Measurements from ENCODE around the gene RBM47.

DNA sequence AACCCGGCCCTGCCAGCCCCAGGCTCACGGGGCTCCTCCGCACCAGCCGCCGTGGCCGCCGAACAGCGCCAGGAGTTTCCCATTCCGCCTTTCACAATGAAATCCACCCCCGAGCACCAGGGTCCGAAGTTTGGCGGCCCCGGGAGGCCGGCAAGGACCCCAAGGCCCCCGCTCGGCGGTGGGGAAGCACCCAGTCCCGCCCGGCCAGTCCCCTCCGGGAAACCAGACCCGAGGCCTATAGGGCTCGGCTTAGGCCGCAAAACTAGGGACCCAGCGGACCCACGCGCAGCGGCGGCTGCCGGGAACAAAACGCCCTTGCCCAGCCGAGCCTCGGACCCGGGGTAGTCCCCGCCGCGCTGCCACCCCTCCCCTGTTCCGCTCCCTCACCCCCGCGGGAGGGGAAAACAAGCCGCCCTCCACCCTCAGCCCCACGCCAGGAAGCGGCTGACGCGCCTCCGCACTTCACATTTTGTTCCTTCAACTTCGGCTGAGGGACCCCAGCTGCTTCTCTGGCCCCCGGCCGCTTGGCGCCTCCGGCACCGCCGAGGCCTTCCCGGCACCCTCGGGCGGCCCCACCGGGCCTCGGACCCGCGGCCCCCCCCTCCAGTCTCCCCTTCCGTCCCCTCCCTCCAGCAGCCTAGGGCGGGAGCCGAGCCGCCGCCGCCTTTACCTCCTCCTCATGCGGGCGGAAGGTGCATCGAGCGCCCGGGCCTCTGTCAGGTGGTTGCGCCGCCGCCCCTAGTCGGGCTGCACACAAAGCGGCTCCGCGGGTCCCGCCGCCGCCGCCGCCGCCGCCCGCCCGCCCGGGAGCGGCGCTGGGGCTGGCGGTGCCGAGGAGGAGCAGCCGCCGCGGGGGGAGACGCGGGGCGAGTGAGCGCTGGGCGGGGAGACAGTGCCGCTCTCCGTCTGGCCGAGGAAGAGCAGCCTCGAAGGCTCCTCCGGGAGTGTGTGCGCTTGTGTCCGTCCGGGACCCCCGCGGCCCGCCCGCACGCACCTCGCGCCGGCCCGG lies 620 bp downstream of the PDS5A start:
- PRO-cap = unidirectional peak, minus-strand start at position 297 of the sequence; bidirectional peak, plus-strand start at position 889 of the sequence, minus-strand start outside the sequence

DNA sequence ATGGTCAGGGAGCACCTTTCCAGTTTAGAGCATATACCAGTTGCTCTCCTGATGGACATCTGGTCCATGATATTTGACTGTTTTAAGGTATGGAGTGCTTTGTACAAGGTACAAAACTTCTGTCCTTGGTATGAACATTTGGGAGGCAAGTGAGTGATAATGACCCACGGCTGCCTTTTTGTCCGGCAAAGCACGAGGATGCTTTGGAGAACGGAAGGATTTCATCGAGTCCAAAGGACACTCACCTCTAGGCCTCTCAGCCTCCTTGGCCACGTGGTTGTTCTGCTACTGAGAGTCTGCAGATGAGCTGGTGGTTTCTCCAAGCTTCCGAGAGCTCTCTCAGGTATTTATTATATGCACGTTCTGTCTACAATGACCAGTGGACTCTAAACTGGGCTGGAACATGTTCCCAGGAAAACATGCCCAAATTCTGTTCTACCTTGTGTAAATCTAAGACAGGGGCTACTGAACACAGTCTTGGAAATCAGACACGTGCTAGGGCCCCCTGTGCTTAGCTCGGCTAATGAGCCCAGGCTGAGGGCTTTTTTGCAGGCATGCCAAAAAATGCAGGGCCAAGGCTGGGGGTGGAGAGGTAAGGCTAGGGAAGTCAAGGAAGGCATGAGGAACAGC lies 21.2 kb downstream of the RHOH start:
- PRO-cap = no peak

DNA sequence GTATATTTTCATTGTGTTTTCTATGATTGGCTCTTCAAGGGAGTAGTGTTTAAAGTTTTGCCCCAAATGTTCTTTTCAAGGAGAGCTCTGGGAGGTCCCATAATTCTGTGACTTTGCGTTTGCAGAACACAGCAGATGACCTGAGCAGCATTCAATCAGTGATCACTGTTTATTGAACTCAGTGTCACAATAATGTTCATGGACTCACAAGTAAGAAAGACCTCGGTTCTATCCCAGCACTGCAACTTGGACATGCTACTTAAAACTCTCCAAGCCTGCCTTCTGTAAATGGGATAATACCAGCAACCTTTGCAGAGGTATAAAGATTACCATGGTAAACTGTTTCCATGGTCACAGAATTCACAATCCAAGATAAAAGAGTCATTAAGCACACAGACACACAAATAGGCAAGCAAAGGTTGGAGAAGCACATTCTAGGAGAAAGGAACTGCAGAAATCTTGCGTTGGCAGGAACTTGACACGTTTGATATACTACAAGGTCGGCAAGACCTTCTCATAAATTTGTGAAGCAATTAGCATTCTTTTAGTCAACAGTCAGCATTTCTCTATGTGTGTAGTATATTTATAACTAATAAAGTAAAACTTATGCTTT lies 12.4 kb upstream of the CHRNA9 start:
- PRO-cap = no peak

- PRO-cap = no peak
These were observed 28.4 kb downstream of the CHRNA9 start for GRCh38 chr4:40363449-40363944.

- PRO-cap = no peak
These were observed 60.6 kb downstream of the CHRNA9 start for GRCh38 chr4:40395652-40396302.

- PRO-cap = no peak
These were observed 87.8 kb downstream of the CHRNA9 start for GRCh38 chr4:40422939-40423365.

DNA sequence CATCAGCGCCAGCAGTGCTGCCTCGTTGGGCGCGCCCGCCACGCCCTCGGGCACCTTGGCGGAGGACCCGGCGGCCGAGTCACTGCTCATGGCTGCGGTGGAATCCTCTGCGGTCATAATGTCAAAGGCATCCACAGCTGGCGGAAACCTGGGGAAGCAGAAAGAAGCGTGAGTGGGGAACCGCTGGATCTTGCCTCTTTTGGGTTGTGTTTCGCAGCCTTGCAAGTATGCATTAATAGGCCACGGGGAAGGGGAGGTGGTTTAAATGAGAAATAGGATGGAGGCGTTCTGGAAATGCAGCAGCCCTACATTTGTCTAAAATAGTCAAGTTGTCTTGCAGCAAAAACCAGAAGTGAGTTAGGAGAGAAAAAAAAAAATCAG lies 103.6 kb downstream of the CHRNA9 start:
- PRO-cap = no peak

DNA sequence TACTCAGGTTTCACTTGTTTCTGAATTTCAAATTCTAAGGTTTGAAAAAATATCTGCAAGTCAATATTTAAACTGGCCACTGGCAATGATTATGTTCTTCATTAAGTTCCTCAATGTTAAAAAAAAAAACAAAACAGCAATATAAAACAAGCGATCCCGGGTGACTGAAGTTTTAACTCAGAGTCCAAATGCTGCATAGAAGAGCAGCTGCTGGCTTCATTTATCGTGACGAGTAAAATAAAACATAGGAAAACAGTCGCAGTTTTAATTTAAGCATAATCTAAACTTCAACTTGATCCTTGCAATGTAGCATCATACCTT lies 128.8 kb downstream of the RBM47 start:
- PRO-cap = no peak

DNA sequence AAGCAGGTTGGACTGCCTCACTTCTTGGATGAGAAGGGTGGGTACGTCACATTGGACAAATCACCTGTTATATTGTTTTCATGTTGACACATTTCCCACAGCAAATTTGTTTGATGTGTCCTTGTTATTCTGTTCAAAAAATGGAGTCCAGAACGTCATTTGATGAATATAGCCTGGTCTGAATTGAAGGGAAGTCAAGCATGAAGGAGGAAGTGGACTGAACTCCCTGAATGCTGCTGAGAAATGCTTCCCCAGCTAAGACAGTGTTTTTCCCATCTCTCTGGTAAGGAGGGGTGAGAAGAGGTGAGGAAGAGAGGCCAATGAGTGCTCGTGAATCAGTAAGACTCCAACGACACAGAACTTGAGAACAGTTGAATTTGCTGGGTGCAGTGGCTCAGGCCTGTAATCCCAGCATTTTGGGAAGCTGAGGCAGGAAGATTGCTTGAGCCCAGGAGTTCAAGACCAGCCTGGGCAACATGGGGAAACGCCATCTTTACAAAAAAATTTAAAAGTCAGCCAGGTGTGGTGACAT lies 127.4 kb downstream of the RBM47 start:
- PRO-cap = no peak

GRCh38 chr4:40516798-40517160 lies 112.9 kb downstream of the RBM47 start:
- PRO-cap = no peak

DNA sequence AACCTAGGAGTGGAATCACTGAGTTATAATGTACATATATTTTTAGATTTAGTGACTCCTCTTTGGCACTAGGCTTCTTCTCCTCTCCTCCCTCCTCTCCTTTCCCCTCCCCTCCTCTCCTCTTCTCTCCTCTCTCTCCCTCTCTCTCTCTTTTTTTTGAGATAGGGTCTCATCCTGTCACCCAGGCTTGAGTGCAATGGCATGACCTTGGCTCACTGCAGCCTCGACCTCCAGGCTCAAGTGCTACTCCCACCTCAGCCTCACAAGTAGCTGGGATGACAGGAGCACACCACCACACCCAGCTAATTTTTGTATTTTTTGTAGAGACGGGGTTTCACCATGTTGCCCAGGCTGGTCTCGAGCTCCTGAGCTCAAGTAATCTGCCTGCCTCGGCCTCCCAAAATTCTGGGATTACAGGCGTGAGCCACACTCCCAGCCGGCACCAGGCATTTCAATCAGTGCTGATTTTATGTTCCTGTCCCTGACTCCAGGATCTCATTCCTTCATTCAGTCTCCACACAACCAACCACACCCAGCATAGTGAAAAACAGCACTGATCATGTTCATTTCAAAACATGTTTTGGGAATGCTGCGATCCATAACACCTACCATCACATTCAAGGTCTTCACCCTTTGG lies 26.1 kb downstream of the RBM47 start:
- PRO-cap = no peak

GRCh38 chr4:40629227-40630378 lies at the start of gene RBM47:
TSS of gene RBM47 (minus strand) at chr4:40629864.
- PRO-cap = bidirectional peak, plus-strand start at chr4:40629713, minus-strand start at chr4:40629518; bidirectional peak, plus-strand start at chr4:40630094, minus-strand start at chr4:40629864

DNA sequence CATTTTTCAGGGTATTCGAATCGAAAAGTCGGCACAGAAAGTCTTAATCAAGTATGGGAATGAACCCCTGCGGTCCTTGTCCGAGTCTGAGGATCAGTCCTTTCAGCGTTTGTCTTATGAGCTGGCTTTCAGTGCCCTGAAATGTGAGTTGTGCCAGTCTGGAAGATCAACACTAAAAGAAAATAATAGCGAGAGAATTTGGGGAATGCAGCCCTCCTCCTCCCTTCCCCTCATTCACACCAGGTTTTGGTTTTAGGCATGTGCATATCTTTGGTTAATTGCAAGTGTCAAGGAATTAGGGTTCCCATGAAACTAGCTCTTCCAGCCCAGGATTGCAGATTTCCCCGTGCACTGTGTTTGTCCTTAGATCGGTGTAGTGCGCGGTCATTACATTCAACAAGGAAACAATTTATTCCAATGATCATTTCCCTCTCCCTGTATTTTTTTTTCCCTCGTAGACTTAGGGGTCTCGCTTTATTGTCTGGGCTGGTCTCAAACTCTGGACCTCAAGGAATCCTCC lies 1.2 kb downstream of the NSUN7 start:
- PRO-cap = bidirectional peak, plus-strand start at position 277 of the sequence, minus-strand start at position 88 of the sequence

GRCh38 chr4:40908016-40909107 lies 158.6 kb downstream of the NSUN7 start:
- PRO-cap = bidirectional peak, plus-strand start at chr4:40908567, minus-strand start at chr4:40908464

GRCh38 chr4:40990394-40991130 lies 223.8 kb downstream of the APBB2 start:
- PRO-cap = no peak

GRCh38 chr4:41144036-41144329 lies 70.4 kb downstream of the APBB2 start:
- PRO-cap = no peak

GRCh38 chr4:41195106-41195775 lies 19.1 kb downstream of the APBB2 start:
- PRO-cap = no peak

DNA sequence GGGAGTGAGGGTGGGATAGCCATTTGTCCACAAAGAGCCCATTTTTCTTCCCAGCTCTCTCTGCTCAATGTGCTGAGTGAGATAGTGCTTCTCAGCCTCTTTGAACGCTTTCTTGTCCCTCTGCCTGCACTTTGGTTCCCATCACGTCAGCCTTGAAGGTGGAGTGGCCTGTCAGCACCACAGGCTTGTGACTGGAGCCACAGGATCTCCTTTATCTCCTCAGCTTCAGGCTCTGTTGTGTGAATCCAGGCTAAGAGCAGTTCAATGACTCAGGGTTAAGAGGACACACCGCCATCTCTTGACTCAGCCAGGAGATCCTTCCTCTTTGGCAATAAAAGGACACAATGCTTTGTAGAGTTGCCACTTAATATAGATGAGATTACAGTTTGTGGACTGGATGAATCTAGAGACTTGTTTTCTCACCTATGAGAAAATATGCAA lies 62.0 kb downstream of the UCHL1 start:
- PRO-cap = no peak

DNA sequence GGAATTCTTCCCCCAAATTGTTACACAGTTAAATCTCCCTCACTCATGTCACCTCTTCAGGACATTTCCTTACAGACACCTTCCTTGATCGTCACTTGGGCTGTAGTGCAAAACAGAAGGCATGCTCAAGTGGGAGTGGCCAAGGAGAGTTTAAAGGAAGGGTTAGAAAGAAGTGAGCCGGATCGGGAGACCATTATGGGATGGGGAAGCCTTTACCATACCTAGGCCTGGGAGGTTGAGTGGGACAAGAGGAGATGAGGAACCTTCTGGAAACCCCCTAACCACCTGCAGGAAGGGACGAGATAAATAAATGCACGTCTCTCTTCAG lies 102.7 kb downstream of the UCHL1 start:
- PRO-cap = no peak

- PRO-cap = no peak
These were observed 22.9 kb upstream of the LIMCH1 start for GRCh38 chr4:41514935-41515626.